ENCODE results near the genes ACTN3 and CCDC87.

- RAMPAGE, long total RNA: no peak
- RRBS: no CpG with 5 or more reads among the region's 11 CpGs
Observed at GRCh38 chr11:66067660-66068332, 2.3 kb upstream of the PACS1 start.

- RAMPAGE, long total RNA: no peak
- RRBS: 1% methylated on average over 26 of the region's 53 CpGs
Observed at GRCh38 chr11:66070649-66071287, 696 bp downstream of the PACS1 start.

GRCh38 chr11:66246910-66247229, 10.6 kb upstream of the KLC2 start:
- RAMPAGE, long total RNA: no peak
- RRBS: no CpG with 5 or more reads among the region's 7 CpGs

DNA sequence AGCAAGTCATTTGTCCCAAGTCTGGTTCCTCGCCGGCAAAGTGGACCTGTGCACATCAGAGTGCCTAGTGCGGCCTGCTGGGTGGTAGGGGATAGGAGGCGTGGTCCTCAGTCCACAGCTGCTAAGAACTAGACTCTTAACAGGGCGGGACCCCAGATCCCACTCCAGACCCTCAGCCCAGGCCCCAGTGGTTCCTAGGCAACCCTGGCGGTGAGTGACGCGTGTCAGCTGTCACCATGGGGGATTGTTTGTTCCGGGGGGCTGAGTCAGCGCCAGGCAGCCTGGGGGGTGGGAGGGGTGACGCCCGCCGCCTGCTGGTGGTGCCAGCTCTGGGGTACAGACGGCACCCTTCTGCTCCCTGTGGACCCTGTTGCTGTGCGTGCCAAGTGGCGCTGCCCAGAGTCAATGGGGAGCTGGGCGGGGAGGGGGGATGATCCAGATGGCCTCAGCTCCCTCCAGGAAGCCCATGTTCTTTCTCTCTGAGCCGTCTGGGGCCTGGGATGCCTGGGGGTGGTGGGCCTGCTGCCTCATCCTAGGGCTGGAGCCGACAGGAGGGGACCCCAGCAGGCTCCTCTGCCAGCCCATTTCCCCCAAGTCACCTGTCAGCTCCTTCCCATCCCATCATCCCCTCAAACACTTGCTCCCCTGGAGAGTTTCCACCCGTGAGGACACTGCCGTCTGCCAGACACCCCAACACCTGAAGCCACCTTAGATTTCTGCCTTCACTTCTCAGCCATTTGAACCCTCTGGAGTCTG, 2.5 kb downstream of the CNIH2 start:
- RAMPAGE, long total RNA: no peak
- RRBS: no CpG with 5 or more reads among the region's 21 CpGs

DNA sequence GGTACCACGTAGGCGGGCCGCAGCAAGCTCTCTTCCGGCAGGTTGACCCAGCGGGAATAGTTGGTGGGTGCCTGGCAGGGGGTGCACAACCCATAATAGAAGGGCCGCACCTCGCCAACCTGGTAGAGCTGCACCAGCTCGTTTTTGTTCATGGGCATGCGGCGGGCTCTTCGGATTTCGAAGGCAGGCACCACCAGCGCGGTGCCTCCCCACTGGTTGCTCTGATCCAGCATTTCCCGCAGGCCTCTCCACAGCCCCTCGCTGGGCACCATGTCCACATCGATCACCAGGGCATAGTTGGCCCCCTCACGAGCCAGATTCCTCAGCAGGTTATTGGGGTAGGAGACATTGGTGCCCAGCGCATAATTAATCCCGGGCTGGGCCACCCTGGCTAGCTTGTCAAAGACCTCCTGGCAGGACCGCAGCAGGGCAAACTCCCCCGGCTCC, 819 bp downstream of the B4GAT1 start:
- RAMPAGE, long total RNA: no peak
- RRBS: 7% methylated on average over 3 of the region's 22 CpGs

DNA sequence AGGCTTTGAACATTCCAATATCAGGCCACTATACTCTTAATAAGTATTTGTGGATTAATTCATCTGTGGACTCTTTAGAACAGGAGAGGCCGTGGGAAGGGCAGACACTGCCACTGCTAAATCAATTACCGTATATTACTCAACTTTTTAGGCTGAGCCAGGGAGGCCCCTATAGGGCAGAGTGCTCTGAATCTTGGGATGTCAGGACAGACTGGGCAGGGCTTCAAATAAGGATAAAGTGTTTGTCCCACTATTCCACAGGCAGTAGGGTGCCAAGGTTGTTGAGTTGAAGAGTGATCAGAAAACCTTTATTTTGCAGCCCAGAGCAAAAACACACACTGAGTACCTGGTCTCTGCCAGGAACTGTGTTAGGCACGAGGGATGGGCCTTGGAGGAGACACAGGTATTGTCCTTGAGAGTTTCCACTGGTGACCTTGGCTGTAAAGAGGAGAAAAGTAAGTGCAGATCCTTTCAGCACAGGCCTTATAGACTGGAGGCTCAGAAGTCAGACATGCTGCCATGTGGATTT, 1.7 kb upstream of the B4GAT1 start:
- RAMPAGE, long total RNA: no peak
- RRBS: no CpG with 5 or more reads among the region's 3 CpGs

DNA sequence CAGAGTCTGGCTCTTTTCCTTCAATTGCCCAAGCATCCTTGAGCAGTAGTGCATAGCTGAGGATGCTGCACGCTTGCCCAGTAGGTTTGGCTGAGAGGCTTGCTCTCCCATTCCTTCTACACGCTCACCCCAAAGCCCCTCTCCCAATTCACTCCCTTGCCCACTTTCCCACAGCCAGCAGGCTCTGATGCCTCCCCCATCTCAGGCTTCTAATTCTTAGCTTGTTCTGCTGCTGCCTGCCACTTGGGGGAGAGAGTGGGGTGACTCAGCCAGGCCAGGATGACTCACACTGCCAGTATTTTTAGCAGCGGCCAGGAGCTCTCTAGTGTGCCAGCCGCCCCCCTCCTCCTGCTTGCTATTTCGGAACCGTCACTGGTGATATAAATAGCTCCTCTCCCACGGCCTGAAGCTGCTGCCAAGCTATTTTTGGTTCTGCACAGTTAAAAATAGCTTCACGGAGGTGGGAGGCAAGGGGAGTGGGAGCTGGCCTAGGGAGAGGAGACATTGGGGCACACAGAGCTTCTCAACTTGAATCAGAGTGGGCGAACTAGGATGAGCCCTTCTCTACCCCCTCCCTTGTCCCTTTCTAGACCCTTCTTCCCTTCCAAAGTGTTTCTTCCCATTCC, 2.7 kb upstream of the NPAS4 start:
- RAMPAGE, long total RNA: no peak
- RRBS: no CpG with 5 or more reads among the region's 9 CpGs

DNA sequence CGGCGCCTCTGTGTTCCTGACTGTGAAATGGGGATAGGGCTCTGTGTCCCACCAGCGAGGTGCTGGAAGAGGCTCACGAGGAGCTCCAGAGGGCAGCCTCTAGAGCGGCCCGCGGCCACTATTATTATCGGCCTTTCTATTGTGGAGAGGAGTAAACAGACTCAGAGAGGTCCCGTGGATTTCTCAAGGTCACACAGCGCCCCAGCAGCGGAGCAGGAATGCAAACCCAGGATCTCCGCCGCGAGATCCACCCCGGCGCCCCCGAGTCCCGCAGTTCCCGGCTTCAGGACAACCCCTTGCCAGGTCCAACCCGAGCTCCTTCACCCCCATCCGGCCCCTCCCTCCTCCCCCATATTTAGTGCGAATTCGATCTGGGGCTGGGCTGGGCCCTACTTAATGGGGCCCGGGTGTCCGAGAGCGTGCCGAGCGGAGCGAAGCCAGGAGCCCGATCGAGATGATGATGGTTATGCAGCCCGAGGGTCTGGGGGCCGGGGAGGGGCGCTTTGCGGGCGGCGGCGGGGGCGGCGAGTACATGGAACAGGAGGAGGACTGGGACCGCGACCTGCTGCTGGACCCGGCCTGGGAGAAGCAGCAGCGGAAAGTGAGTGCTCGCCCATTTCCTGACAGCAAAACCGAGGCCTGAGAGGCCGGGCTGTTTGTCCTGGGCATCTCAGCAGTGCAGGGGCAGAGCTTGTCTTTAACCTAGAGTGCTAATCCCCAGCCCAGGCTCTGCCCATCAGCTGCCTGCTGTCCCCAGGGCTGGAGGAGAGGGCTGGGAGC, at the start of gene ACTN3:
Gene ACTN3 (plus strand): TSS at position 420 of the 780 bp plus-strand sequence.
- RAMPAGE, long total RNA: no peak
- RRBS: 5% methylated on average over 24 of the region's 47 CpGs

DNA sequence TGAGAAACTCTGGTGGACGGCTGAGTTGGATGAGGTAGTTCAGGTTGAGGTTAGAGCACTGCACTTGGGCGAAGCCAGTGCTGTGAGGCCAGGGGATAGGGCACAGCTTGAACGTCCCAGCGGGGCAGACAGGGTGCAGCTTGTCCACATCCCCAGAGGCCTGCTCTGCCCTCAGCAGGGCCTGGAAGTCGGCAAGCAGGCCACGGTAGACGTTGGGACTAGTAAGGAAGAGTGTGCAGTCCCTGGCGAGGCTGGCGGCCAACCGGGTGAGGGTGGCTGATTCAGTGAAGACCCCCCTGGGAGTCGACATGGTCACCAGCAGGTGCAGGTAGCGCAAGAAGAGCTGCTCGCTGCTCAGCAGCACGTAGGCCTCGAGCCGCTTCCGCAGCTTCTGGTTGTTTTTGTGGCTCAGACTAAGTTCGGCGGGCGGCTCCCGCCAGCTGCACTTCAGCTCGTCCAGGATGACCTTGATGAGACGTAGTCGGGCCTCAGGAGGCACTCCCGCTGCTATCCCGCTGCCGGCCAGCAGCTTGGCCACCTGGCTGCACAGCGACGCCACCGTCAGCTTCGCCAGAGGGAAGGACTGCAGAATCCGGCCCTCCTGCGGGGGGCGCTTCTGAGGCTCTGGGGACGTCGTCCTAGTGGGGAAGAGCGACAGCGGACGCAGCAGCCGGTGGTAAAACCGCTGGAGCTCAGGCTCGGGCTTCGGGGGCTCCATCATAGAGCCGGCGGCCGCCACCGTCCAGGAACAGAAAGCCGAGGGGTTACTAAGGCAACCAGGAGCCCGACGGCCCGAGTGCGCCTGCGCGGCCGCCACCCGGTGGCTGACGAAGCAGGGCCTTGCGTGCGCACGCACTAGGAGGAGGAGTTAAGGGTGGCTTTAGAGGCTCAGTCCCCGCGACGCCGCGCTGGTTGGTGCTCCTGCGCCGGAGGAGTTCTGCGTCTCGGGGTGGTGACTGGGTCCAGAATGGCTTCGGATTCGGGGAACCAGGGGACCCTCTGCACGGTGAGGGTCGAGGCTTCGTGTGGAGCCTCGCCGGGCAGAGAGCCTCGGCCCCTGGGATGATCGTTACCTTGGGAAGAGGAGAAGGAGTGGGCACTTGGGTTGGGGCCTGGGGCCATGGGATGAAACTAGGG, at the start of gene CCDC87:
Gene CCDC87 (minus strand): TSS at position 769 of the 1,137 bp plus-strand sequence.
- RAMPAGE, long total RNA: no peak
- RRBS: 2% methylated on average over 29 of the region's 78 CpGs

GRCh38 chr11:66618077-66618436, 1.6 kb downstream of the RBM14 start:
- RAMPAGE, long total RNA: no peak
- RRBS: no CpG with 5 or more reads among the region's 1 CpG

DNA sequence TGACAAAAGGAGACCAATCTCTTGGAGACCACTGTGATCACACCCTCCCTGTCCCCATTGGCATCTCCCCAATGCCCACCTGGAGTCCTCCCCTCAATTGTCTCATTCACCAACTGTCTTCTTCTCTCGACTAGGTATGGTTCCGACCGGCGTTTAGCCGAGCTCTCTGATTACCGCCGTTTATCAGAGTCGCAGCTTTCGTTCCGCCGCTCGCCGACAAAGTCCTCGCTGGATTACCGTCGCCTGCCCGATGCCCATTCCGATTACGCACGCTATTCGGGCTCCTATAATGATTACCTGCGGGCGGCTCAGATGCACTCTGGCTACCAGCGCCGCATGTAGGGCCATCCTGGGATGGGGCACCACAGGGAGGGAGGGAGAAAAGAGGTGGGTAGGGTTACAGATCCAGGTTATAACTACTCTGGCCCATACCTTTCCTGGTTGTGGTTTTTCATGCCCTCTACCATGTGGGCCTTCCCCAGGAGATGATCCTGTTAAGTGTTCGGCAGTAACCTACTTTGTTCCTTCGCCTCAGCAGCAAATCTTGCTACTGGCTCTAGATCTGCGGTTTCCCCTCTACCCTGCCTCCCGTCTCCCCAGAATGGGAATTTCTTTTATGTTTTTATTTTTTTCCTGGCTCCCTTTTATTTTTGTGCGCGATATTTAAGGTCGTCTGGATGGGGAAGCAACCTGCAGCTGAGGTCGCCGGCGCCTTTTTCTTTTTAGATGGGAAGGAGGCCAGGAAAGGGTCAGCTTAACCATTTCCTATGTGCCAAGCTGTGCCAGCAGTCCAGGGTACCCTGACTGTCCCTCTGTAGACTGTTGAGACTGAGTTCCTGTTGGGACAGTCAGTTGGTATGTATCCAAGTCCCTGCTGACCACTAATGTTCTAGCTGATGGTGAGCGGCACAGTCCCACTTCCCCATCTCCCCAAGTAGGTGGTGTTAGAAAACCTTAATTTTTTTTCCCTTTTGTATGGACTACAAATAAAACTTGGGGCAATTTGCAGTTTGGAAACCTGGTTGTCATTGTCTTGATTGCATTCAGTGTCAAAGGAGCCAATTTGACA, 10.2 kb downstream of the RBM14 start:
- RAMPAGE, long total RNA: no peak
- RRBS: no CpG with 5 or more reads among the region's 36 CpGs

- RAMPAGE, long total RNA: no peak
- RRBS: no CpG with 5 or more reads among the region's 10 CpGs
Observed at GRCh38 chr11:66627973-66628992, 10.2 kb upstream of the RBM4 start.

DNA sequence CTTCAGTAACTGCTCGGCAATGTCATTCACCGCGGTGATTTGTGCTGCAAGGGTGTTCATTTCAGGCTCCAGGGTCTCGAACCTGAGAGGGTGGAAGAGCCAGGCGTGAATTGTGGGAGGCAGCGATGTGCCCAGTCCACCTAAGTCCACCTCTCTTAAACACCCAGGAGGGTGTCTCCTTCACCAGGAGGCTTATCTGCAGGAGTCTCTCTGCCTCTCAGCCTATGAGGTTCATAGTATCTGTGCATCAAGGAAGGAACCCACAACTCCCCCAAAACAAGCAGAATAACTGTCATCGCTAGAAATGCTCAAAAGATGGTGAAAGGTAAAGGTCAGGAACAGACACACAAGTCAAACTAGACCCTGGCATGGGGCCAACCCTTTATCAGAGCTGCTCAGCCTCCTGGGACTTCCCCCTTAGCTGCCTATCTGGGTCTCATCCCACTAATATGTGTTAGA, 24.0 kb upstream of the RBM4B start:
- RAMPAGE, long total RNA: no peak
- RRBS: no CpG with 5 or more reads among the region's 7 CpGs

DNA sequence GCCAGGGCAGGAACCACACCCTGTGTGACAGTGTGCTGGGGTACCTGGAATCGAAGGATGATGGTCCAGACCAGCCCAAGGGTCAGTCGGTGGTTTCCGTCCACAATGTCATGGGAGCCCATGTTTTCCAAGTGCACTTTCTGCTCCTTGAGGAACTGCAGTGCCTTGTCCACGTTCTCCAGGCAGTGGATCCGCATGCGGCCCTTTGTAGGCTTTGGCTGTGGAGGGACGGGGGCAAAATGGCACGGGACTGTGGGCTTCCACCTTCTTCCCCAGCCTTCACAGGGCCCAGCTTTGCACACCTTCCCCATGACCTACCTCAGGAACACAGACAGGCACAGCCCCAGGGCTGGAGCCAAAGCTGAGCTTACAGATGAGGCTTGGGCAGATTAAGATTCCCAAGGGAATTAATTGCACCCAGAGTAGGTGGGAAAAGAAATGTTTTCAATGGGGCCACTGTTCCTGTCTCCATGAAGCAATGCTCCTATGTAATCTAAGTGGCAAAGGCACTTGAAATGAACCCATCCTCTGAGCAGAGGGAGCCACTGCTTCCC, 13.8 kb downstream of the SPTBN2 start:
- RAMPAGE, long total RNA: no peak
- RRBS: no CpG with 5 or more reads among the region's 8 CpGs

GRCh38 chr11:66855661-66856470, 998 bp upstream of the LRFN4 start:
- RAMPAGE, long total RNA: no peak
- RRBS: under 1% methylated on average over 20 of the region's 47 CpGs

DNA sequence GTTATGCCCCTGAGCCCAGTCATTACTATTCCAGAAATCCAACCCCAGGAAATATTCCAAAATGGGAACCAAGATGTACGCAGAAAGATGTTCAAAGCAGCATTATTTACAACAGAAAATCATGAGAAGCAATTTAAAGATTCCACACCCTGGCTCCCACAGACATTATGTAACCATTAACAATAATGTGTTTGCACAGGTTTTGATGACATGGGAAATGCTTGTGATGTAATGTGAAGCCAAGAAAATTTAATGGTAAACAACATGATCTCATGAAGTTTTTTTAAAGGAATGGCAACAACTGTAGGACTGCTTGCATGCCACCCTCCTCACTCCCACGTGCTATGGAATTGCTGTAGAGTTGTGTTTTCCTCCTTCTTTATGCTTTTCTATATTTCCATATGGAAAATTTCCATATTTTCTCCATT, 20.7 kb downstream of the LRFN4 start:
- RAMPAGE, long total RNA: no peak
- RRBS: no CpG with 5 or more reads among the region's 2 CpGs

DNA sequence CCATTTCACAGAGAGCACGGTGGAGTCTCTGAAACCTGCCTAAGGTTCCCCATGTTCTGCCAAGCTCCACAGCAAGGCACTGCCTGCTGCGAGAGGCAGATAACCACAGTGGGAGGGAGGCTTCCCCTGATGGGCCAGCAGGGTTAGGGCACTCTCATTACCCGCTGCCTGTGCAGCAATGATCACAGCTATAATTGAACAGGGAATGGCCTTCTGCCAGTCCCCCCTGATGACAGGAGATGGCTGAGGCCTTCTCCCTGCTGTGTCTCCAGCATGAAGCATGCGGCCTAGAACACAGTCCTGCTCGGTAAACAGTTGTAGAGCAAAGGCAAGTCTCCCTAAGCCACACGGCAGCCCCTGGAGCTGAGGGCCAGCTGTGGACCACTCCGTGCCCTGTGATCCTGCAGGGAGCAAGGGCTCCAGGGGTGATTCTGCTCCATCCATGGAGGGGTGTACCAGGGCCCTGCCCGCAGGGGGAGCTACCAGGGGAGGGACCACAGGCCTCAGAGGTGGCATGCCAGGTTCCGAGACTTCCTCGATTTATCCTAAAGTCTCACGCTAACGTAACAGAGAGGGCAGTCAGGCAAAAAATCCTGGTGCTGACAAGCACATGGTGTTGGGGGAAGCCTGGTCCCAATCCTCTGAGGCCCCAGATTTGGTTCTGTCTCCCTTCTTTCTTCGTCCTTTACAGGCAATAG, 42.8 kb downstream of the PC start:
- RAMPAGE, long total RNA: no peak
- RRBS: no CpG with 5 or more reads among the region's 13 CpGs

DNA sequence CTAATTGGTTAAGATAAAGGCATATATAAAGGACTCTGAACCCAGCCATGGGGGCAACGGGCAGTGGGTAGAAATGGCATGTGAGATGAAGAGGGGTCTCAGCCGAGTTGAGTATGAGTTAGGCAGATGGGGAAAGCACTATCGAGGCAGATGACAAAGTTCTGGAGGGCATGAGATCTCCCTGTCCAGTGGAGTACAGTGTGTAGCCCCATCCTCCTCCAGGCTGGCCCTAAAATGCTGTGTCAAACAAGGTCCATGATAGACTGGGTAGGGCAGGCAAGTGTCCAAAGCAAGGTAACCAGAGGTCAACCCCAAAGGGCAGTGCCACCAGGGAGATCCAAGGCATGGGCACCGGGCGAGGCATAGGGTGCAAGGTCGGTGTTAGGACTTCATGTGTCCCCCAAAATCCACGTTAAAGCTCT, 18.9 kb upstream of the SYT12 start:
- RAMPAGE, long total RNA: no peak
- RRBS: no CpG with 5 or more reads among the region's 7 CpGs

GRCh38 chr11:67022306-67022549, 706 bp upstream of the SYT12 start:
- RAMPAGE, long total RNA: no peak
- RRBS: no CpG with 5 or more reads among the region's 8 CpGs

- RAMPAGE, long total RNA: no peak
- RRBS: no CpG with 5 or more reads among the region's 13 CpGs
Observed at GRCh38 chr11:67228190-67228829, 38.0 kb upstream of the GRK2 start.

Measured in epithelial cell of alveolus of lung (primary cell).